Subcutaneous adipose tissue (tissue), 3 donors: ENCODE data around the genes KIF3C, KCNK3 and ABHD1.

DNA sequence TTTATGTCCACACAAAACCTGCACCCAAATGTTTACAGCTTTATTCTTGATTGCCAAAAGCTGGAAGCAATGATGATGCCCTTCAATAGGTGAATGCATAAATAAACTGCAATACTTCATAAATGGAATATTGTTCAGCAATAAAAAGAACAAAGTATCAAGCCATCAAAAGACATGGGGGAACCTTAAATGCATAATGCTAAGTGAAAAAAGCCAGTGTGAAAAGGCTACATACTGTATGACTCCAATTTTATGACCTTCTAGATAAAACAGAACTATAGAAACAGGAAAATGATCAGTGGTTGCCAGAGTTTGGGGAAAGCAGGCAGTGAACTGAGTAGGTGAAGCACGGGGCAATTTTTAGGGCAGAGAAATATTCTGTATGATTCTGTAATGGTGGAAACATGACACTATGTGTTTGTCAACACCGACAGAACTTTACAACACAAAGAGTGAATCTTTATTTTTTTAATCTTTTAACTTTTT, 14.9 kb downstream of the DTNB start:
- PRO-cap = no peak
- RAMPAGE, long total RNA, 3 experiments = no peak in any of the 3 experiments

DNA sequence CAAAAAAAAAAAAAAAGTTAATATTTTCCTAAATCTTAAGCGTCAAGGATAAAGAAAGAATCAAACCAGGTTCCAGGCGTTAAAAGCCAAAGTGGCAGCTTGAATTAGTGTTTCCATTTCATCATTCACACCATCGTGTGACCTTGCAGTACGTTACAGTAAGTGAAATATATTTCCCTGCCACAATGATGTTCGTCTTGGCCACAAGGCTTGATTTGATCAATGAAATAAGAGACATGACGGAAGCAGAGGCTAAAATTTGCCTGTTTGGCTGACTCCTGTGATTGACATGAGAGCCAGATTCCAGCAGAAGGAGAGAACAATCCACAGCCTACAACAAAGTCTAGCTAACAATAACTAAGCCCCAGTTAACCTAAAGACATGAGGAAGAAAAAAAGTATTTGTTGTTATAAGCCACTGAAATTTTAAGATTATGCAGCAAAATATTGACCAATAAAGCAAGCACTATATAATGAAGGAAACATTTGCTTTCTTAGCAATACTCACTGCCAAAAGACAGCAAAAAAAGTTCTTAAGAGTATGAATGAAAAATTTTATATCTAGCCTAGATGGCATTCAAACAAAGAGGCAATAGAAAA, 62.0 kb downstream of the ASXL2 start:
- PRO-cap = no peak
- RAMPAGE, long total RNA, 3 experiments = no peak in any of the 3 experiments

DNA sequence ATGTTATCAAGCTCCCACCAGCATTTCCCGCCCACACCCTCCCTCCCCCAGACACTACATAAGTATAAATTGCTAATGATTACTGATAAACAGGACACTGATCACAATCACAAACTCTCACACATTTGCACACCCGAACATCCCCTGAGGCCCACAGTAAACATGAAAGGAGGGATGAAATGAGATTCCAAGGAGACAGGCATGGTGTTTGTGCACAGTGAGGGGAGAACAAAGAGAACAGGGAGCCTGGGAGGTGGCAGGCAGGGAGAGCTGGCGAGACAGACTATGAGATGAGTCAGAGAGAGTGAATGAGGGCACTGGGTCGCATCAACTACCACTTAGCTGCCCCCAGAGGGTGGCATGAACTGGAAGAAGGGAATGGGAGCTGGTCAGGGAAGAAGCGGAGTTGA, 5.3 kb downstream of the KIF3C start:
- PRO-cap = no peak
- RAMPAGE, long total RNA, 3 experiments = no peak in any of the 3 experiments

GRCh38 chr2:25977571-25978381, 4.5 kb downstream of the KIF3C start:
- PRO-cap = no peak
- RAMPAGE, long total RNA, 3 experiments = no peak in any of the 3 experiments

GRCh38 chr2:25982323-25983110, at the start of gene KIF3C:
Gene KIF3C (minus strand): TSS chr2:25982497.
- PRO-cap = unidirectional peak, minus-strand start at chr2:25982477; unidirectional peak, minus-strand start at chr2:25982535; unidirectional peak, minus-strand start at chr2:25982687; unidirectional peak, minus-strand start at chr2:25982761
- RAMPAGE, long total RNA, 3 experiments = start-site peak on the minus strand in 1 of 3 experiments, at chr2:25982477-25982579 at its widest, 22 reads per replicate

GRCh38 chr2:26016361-26016823, 17.5 kb upstream of the RAB10 start:
- PRO-cap = no peak
- RAMPAGE, long total RNA, 3 experiments = no peak in any of the 3 experiments

GRCh38 chr2:26193380-26193959, 20.6 kb downstream of the GAREM2 start:
- PRO-cap = no peak
- RAMPAGE, long total RNA, 3 experiments = start-site peak on the minus strand in 1 of 3 experiments, at chr2:26193674-26193765 at its widest, 90 reads per replicate

- PRO-cap = no peak
- RAMPAGE, long total RNA, 3 experiments = no peak in any of the 3 experiments
Observed at GRCh38 chr2:26232120-26232449, 12.3 kb downstream of the HADHA start.

- PRO-cap = unidirectional peak, plus-strand start at chr2:26244033
- RAMPAGE, long total RNA, 3 experiments = no peak in any of the 3 experiments
Observed at GRCh38 chr2:26243518-26244534, 606 bp downstream of the HADHA start.

- PRO-cap = unidirectional peak, minus-strand start at chr2:26246002
- RAMPAGE, long total RNA, 3 experiments = no peak in any of the 3 experiments
Observed at GRCh38 chr2:26245685-26246397, 1.1 kb downstream of the HADHB start.

DNA sequence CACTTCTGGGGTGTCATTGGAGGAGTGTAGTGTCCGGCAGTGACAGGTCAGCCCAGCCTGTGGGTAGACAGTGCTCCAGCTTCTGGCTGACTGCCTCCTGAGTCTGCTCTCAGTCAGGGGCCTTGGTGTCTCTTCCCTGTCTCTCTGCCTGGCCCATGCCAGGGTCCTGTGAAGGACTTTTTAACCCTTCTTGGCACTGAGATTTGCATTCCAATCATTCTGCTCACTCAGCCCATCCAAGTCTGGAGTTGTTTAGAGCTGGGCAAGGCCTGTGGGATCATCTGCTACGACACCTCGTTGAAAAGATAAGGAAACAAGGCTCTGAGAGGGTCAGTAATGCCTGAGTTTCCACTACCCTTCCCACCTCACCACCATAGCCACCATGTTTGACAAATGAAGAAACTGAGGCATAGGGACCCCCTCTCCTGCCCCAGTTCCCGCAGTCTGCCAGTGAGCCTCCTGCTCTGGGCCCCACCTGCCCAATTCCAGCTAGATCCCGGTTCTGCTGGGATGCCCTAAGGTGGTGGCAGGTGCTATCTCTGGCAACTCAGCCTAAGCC, 1.2 kb upstream of the KCNK3 start:
- PRO-cap = no peak
- RAMPAGE, long total RNA, 3 experiments = no peak in any of the 3 experiments

DNA sequence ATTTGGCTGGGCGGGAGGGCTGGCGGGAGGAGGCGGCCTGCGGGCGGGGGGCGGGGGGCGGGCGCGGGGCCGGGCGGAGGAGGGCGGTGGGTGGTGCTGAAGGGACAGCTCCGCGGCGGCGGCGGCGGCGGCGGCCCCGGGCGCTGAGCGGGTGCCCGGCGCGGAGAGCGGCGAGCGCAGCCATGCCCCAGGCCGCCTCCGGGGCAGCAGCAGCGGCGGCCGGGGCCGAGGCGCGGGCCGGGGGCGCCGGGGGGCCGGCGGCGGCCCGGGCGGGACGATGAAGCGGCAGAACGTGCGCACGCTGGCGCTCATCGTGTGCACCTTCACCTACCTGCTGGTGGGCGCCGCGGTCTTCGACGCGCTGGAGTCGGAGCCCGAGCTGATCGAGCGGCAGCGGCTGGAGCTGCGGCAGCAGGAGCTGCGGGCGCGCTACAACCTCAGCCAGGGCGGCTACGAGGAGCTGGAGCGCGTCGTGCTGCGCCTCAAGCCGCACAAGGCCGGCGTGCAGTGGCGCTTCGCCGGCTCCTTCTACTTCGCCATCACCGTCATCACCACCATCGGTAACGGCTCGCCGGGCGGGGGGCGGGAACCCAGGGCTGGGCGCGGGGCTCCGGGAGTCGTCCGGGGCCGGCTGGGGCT, at the start of gene KCNK3:
Gene KCNK3, plus strand, starts transcription at position 124 of the 639 bp plus-strand sequence.
- PRO-cap = bidirectional peak, plus-strand start at position 183 of the sequence, minus-strand start outside the sequence
- RAMPAGE, long total RNA, 3 experiments = no peak in any of the 3 experiments

DNA sequence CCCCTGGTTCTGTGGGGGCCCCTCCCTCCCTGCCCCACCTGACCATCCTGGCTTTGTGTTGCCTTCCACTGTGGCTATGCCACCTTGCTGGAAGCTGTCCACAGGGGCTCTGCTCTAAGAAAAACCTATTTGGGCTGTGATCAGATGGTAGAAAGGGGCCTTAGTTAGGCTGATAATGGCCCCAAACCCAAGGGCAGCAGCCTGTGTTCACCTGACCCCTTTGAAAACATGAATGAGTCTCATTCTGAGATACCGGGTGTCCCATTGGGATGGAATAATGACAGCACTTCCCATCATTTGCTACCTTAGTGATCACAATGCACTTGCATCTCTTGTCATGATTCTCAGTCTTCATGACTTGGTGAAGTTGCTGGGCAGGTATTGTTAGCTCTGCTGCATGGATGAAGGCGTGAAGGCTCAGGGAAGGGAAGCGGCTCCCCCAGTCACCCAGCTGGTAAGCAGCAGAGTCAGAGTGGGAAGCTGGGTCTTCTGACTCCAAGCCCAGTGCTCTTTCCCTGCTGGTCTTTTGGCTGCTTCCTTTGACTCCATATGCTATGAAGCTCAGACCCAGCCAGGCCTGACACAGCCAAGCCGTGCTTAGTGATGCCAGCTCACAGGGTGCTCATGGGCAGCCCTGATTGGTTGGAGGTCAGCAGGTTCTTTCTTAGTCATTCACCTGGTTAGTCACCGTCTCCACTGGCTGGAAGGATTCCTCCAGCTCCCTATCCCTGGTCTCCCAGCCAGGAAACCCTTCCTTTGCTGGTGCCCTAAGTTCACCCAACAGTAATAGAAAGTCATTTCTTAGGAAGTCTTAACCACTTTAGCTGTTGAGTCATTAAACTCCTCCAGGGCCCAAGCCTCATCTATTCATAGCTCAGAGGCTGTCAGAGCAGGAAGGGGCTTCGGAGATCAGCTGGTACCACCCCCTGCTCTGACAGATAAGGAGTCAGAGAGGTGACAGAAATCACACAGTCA, 3.6 kb downstream of the KCNK3 start:
- PRO-cap = no peak
- RAMPAGE, long total RNA, 3 experiments = no peak in any of the 3 experiments

GRCh38 chr2:27024566-27025154, 8.1 kb upstream of the TMEM214 start:
- PRO-cap = no peak
- RAMPAGE, long total RNA, 3 experiments = no peak in any of the 3 experiments

GRCh38 chr2:27041411-27042559, 9.0 kb downstream of the TMEM214 start:
- PRO-cap = no peak
- RAMPAGE, long total RNA, 3 experiments = no peak in any of the 3 experiments

DNA sequence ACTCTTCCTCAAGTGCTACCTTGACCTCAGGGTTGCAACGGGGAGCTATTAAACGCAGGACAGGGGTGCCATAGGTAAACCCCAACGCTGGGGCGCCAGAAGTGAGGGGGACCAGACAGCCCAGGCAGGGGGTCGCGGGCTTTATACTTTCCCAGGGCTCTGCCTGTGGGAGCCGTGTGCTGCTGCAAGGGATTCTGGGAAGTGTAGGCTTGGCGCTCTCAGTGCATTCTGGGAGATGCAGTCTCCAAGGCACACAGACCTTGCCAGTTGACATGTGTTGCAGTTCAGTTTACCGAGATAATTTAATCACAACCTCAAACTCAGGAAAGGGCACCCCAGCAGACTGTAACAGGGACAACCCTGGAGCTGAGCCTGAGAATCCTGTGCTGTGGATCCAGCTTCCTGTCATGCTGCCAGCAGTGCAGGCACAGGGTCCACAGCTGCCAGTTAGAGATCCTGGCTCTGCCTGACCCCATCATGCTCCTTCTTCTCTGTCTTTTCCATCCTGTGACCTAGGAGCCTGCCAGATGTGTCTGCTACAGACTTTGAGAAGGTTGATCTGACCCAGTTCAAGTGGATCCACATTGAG, 9.7 kb downstream of the KHK start:
- PRO-cap = no peak
- RAMPAGE, long total RNA, 3 experiments = no peak in any of the 3 experiments

DNA sequence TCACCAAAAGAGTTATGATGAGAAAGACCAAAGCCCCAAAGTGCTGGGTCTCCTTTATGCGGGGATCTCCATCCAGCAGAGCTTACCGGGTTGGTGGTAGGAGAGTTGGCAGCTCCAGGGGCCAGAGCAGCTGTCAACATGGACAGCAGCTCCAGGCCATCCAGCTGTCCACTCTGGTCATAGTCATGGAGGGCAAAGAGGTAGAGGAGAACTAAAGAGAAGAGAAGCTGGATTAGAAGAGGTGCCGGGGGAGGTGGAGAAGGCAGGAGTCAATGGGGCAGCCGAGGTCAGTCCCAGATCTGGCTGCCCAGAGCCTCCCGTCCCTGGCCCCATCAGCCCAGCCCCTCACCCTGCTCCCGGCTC, 15.4 kb downstream of the KHK start:
- PRO-cap = no peak
- RAMPAGE, long total RNA, 3 experiments = no peak in any of the 3 experiments

DNA sequence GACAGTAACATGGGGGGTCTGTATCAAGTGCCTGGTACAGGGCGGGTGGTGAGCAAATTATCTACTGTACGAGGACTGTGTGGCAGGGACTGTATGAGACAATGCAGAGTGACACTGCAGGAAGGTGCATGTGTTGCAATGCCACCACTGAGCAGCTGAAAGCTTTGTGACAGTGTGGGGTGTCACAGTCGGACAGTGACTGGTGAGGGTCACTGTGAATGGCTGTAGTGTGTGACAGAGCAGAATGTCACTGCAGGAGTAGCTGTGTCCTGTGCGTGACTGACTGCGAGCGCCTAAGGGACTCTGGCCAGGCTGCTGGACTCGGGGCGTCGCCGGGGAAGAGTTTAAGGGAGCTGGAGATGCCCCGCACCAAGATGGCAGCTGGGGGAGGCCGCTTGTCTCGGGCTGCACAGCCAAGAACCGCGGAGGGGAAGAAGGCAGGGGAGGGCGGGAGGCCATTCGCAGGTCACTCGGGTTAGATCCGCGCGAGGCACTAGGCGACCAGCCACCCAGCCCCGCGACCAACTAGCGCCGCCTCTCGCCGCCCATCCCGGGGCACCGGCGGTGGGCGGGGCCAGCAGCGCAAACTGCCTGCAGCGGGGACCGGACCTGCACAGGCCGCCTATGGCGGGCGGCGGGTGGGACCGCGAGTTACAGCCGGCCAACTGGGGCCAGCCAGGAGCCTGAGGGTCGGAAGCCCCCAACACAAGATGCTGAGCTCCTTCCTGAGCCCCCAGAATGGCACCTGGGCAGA, at the start of gene ABHD1:
Gene ABHD1, plus strand, starts transcription at position 577 of the 754 bp plus-strand sequence.
- PRO-cap = bidirectional peak, plus-strand start at position 614 of the sequence, minus-strand start at position 523 of the sequence
- RAMPAGE, long total RNA, 3 experiments = no peak in any of the 3 experiments

- PRO-cap = no peak
- RAMPAGE, long total RNA, 3 experiments = no peak in any of the 3 experiments
Observed at GRCh38 chr2:27126388-27126836, 2.8 kb downstream of the ABHD1 start.

DNA sequence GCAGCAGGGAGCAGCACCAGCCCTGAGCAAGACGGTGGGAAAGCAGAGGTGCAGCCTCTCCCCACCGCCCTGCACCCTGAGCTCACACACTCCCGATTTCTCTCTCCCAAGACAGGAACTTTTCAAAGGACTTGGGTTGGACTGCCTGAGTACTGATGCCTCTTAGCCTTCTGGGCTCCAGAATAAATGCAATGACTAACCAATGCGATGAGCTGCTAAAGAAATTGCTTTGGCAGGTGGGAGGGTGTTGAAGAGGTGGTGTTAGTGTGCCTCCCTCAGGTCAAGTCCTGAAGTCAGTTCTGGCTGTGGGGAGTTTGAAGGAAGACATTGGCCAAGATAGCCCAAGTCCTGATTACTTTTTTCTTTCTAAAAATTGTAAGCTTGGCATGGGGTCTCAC, 9.7 kb downstream of the TRIM54 start:
- PRO-cap = no peak
- RAMPAGE, long total RNA, 3 experiments = no peak in any of the 3 experiments